GM12892 (cell line): ENCODE results near the genes MCFD2, MSH2 and FBXO11.

DNA sequence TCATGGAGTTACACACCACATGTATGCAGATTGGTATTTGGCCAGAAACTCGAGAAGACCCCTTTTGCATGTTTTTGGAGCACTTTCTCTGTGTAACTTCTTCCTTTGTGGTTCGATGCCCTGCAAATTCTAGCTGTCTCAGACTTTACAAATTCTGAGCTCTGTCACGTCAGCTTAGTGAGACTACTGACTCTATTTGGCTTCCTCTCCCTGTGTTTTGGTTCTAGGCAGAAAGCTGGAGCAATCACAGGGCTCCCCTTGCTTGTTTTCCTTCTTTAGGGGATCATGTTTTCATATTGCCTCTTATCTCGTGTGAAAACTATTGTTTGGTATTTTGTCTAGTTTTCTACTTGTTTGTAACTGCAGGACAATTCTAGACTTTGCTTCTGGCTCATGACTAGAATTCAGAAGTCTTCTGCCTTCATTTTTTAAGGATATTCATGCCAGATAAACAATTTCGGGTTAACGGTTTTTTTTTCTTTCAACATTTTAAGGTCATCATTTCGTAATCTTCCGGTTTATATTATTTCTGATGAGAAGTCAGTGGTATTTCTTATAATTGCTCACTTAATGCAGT lies 18.1 kb downstream of the SOCS5 start:
- RRBS = no CpG with 5 or more reads among the region's 8 CpGs

DNA sequence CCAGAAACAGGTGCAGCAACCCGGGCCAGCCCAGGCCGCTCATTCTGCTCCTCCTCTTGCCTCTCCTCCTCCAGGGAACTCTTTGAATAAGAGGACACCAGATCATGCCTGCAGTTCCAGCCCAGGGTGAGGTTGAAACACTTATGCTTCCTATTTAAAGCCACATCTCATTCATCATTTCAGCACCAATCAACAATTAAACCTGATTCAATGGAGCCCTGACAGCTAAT lies 97.6 kb downstream of the MCFD2 start:
- RRBS = no CpG with 5 or more reads among the region's 2 CpGs

- RRBS = under 1% methylated on average over 17 of the region's 71 CpGs
Measured at GRCh38 chr2:46915617-46916552, at the start of gene MCFD2. Gene MCFD2, minus strand, starts transcription at chr2:46915806.

- RRBS = no CpG with 5 or more reads among the region's 10 CpGs
Measured at GRCh38 chr2:46939368-46940067, 1.5 kb upstream of the TTC7A start.

DNA sequence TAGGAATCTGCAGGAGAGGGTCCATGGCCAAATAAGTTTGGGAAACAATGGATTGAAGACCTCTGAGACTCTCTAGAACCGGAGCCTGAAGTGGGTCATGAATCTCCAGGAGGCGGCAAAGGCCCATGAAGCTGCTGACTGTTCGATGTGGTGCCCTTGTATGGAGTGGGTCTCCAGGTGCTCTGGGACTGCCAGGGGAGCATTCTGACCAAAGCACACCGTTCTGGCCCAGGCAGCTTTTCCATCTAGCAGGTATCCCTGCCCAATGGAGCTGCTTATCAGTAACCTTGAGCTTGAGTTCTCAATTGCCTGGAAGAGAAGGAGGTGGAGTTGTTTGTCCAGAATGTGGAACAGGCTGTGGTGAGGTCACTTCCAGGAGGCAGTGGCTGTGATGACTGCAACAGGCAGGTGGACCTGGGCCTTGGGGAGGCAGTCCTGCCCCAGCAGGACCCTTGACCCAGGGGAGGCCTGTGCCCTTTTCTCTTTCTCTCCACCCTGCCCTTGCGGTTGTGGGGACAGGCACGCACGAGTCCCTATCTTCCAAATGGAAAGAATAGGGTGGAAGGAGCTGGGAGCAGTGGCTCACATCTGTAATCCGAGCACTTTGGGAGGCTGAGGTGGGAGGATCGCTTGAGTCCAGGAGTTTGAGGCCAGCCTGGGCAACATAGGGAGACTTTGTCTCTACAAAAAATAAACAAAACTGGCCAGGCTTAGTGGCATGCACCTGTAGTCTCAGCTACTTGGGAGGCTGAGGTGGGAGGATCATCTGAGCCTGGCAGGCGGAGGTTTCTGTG lies 40.7 kb downstream of the TTC7A start:
- RRBS = no CpG with 5 or more reads among the region's 10 CpGs

GRCh38 chr2:47041079-47041531 lies 100.1 kb downstream of the TTC7A start:
- RRBS = no CpG with 5 or more reads among the region's 11 CpGs

DNA sequence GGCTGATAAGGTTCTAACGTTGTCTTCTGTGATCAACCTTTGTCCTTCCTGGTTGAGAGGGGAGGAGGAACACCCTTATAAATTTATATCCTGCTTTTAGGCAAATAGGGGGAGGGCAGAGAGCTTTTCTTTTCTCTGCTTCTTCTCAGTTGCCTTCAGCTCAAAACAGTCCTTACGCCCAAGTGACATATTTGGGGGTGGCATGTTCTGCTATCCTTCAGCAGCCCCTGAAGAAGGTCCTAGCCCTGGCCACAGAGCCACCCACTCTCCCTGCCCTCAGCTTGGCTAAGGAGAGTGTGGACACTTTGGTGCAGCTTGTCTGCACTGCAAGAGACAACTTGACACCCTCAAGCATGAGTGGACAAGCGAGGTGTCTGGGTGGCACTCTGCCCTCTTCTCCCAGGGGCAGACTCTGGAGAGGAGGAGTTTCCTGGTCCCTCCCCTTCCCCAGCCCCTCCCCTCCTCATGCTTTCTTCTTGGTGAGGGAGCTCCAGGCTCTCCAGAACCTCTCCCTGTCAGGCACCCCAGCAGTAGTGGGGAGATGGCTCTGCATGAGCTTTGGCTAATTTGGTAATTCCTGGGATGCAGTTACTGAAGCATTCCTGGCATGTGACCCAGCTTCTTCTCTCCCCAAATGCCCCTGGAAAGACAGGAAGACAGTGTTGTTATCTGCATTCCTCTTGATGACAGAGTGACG lies 89.5 kb downstream of the STPG4 start:
- RRBS = no CpG with 5 or more reads among the region's 4 CpGs

DNA sequence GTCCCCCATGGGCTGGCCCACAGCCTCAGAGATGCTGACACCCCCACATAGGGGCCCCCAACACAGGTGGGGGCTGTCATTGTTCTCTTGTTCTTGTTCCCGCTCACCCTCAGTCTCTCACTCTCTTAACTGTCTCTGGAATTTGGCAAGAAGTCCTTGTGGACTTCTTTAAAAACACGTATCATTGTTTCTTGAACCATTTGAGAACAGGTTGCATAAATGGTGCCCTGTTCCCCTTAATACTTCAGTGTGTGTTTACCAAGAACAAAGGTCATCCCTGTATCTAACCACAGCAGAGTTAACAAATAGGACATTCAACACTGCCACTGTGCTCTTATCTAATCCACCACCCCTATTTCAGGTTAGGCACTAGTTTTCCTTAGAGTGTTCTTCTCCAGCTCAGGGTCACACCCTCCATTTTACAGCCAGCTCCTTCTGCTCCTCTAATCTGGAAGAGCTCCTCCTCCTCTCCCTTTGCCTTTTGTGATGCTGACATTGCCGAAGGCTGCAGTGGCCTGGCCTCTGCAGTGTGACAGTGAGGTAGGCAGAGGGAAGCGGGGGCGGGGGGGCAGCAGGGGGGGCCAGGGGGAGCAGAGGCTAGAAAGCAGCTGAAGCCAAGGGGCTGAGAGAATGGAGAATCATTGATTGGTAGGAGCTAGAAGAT lies 76.1 kb downstream of the STPG4 start:
- RRBS = no CpG with 5 or more reads among the region's 5 CpGs

- RRBS = no CpG with 5 or more reads among the region's 16 CpGs
Measured at GRCh38 chr2:47177040-47177663, 841 bp upstream of the CALM2 start.

DNA sequence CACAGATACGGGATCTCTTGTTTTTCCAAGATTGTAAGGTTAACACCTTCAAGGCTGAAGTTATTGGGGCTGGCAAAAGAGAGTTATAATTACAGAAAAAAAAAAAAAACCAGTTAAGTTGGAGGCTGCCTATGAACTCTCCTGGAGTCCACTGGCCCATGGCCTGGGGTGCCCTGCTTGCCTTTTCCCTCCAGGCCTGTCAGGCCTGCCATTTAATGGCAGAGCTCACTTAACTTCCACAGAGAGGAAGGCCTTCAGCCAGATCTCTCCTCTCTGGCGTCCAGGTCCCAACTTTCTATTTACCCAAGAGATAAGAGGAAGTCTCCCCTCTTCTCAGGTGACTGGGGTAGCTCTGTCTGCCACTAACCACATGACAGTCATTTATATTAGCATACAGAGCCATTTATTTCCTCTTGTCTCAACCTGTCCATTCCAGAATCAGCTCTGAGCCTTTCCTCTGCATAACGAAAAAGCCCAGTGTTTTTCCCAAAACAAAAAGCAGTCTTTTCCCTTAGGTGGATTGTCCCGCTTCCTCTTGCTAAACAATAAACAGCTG lies 49.8 kb upstream of the CALM2 start:
- RRBS = no CpG with 5 or more reads among the region's 4 CpGs

DNA sequence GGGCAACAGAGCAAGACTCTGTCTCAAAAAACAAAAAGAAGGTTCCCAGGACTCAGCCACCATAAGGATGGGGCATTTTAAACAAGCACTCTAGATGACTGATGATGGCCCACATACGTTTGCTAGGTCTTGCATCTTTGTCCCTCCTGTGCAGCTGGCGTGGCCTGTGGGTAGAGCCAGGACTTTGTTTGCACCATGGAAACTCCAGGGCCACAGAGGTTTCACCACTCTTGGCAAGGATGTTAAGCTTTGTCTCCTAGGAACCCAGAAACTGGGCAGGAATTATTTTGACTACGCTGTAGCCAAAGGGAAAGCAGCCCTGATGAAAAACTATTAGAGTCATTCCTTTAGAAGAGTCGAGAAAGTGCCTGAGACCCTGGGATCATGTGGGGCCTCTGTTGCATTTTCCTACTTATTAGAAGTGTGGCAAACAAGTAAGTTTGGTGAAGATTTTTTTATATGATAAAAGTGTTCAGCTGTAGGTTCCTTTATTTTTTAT lies 54.2 kb upstream of the CALM2 start:
- RRBS = no CpG with 5 or more reads among the region's 4 CpGs

- RRBS = no CpG with 5 or more reads among the region's 15 CpGs
Measured at GRCh38 chr2:47334819-47335727, 34.0 kb upstream of the EPCAM start.

GRCh38 chr2:47336550-47337465 lies 32.3 kb upstream of the EPCAM start:
- RRBS = no CpG with 5 or more reads among the region's 3 CpGs

DNA sequence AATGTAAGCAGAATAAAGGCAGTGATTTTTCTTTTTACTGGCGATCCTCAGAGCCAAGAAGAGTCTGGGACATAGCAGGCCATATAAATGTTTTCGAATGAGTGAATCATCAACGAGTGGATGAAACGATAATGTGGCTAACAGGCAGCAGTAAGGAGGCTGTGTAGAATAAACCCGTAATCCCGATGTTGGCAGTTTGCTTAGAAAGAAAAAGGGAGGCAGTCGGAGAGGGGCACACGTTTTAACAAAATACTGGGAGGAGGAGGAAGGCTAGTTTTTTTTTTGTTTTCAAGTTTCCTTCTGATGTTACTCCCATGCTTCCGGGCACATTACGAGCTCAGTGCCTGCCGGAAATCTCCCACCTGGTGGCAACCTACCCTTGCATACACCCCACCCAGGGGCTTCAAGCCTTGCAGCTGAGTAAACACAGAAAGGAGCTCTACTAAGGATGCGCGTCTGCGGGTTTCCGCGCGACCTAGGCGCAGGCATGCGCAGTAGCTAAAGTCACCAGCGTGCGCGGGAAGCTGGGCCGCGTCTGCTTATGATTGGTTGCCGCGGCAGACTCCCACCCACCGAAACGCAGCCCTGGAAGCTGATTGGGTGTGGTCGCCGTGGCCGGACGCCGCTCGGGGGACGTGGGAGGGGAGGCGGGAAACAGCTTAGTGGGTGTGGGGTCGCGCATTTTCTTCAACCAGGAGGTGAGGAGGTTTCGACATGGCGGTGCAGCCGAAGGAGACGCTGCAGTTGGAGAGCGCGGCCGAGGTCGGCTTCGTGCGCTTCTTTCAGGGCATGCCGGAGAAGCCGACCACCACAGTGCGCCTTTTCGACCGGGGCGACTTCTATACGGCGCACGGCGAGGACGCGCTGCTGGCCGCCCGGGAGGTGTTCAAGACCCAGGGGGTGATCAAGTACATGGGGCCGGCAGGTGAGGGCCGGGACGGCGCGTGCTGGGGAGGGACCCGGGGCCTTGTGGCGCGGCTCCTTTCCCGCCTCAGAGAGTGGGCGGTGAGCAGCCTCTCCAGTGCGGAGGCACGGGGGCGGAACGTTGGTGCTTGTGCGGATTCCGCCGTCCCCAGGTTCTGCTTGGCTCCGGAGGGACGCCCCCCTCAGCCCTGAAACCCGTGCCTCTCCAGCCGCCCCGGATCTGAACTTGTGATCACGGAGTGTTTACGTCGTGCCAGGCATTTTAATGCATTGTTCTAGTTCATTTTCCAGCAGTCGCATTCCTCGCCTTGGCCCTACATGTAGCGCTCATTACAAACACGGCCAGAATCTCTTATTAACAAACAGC lies at the start of gene MSH2:
MSH2 (plus strand) TSS at position 679 of the 1,291 bp plus-strand sequence.
- RRBS = 1% methylated on average over 15 of the region's 91 CpGs

DNA sequence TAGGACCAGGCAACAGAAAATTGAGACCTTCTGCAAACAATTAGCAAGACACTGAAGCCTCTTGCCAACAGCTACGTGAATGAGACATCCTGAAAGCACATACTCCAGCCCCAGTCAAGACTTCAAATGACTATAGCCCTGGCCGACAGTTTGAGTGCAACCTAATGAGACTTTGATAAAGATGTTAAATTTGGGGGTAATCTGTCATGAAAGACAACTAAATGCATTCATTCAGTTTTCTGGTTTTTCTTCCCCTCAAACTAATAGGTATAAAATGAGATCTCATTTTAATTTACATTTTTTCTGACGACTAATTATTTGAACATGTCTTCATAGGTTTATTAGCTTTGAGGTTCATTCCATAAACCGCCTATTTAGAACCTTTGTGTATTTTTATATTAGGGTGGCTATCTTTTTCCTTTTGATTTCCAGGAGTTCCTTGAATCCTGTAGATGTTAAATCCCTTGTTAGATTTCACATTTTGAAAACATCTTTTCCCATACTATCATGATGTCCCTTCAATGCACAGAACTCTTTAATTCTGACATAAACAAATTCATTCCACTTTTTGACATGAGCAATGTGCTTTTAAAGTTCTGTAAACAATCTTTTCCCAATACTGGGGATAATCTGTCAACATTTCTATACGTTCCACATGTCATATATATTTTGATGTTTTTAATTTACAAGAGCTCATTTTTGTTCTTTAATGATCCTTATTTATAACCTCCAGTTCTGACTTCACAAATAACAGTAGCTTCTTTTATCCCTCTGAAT lies 34.8 kb downstream of the FBXO11 start:
- RRBS = no CpG with 5 or more reads among the region's 5 CpGs

GRCh38 chr2:47904159-47904606 lies 2.1 kb downstream of the FBXO11 start:
- RRBS = no CpG with 5 or more reads among the region's 13 CpGs

GRCh38 chr2:47905589-47906592 lies at the start of gene FBXO11:
Gene FBXO11, minus strand, starts transcription at chr2:47906498.
- RRBS = 1% methylated on average over 7 of the region's 99 CpGs

GRCh38 chr2:47906593-47907205 lies 401 bp upstream of the FBXO11 start:
- RRBS = no CpG with 5 or more reads among the region's 33 CpGs

DNA sequence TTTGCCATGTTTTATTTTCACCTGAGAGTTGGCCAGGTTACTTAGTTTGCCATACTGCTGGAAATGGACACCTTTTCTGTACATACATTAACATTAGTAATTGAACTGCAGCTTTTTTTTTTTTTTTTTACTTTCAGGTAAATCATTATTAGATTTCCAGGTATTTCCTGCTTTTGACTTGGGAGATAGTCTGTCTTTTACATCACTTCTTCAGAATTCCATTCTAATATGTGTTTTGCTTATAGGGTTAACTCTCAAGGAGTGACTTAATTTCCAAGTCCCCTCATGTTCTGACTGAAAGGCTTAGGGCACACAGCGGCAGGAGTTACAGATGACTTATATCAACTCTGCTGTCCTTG lies 160.4 kb upstream of the FOXN2 start:
- RRBS = no CpG with 5 or more reads among the region's 1 CpG

DNA sequence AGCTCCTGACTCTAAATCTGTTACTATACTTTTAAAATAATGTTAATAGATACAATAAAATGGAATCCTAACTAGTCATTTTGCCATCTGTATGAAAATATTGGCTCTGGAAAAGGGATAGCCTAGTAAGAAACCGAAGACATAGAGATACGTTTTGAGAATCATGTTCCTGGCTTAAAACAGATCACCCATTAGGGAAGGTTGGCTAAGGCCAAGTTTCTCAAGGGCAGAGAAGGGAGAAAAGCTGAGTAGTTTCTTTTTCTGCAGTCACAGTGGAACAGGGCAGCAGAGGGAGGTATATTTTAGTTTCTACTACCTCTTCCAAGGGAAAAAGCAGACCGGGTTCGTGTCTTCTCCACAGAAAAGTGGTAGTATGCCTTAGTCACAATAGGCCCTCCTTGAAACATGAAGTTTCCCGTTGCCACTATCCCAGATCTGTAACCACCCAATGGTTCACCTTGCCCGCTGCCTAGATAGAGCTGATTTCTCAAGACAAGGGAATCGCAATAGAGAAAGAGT lies 100.4 kb upstream of the FOXN2 start:
- RRBS = no CpG with 5 or more reads among the region's 7 CpGs